Measurements from ENCODE around the gene TLE2.

DNA sequence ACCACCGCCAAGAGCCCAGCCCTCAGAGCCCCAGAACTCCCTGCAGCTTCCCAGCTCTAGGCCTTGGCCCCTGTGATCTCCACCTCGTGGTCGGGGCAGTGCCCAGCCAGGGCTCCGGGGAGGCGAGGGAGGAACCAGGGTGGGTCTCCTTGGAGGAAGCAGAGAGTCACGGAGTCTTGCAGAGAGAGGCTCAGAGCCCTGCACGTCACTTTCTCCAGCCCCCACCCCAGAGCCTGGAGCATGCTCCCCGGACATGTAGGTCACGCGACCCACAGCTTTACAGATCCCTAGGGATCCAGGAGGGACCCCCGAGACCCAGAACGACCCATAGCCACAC, 11.9 kb downstream of the GADD45B start:
- PRO-cap, result no peak

DNA sequence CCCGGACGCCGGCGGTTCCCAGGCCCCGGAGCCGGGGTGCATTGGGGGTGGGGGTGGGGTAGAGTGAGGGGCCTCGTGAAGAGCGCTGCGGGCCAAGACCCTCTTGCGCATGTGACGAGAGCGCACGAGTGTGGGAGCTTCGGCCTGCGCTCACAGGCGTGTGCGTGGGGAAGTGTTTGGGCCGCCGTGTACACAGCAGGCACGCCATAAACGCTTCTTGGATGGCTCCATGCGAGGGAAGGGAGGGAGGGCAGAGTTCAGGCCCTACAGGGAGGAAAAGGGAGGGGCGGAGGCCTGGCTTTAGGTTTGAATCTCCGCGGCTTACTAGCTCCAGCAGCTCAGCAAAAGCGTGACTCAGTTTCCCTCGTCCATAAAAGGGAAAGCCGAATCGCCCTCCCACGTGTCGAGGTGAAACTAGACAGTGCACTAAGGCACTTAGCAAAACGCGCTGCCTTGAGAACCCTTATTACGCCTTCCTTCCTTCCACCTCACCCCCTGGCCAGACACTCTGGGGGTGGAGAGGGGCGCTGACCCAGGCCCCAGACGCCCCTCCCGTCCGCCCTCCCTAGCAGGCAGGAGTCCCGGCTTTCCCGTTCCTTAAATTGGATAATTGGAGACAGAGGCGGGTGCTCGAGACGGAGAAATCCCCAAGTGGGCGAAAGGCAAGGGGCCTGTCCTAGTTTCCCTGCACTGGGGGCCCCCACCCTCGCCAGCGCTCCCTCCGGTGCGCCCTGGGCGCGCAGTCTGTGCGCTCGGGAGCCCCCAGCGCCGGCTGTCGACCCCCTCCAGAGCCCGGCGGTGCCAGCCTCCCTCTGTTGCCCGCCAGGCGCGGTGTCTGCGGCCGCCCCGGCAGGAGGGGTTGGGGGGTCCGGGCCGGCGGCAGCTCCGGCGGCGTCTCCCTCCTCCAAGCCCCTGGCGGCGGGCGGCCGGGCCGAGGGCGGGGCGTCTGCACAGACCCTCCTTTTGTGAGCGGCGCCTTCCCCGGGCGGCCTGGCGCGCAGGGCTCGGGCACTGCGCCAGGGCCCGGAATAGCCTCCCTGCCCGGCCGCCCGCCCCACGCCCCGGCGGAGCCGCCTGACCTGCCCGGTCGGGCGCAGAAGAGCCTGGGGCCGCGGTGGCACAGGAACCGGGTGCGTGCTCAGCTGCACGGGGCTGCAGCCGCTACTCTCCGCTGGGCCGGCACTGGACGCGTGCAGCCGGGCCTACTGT, 12.8 kb downstream of the GADD45B start:
- PRO-cap, result no peak

GRCh38 chr19:2491065-2491649, 15.2 kb downstream of the GADD45B start:
- PRO-cap, result no peak

DNA sequence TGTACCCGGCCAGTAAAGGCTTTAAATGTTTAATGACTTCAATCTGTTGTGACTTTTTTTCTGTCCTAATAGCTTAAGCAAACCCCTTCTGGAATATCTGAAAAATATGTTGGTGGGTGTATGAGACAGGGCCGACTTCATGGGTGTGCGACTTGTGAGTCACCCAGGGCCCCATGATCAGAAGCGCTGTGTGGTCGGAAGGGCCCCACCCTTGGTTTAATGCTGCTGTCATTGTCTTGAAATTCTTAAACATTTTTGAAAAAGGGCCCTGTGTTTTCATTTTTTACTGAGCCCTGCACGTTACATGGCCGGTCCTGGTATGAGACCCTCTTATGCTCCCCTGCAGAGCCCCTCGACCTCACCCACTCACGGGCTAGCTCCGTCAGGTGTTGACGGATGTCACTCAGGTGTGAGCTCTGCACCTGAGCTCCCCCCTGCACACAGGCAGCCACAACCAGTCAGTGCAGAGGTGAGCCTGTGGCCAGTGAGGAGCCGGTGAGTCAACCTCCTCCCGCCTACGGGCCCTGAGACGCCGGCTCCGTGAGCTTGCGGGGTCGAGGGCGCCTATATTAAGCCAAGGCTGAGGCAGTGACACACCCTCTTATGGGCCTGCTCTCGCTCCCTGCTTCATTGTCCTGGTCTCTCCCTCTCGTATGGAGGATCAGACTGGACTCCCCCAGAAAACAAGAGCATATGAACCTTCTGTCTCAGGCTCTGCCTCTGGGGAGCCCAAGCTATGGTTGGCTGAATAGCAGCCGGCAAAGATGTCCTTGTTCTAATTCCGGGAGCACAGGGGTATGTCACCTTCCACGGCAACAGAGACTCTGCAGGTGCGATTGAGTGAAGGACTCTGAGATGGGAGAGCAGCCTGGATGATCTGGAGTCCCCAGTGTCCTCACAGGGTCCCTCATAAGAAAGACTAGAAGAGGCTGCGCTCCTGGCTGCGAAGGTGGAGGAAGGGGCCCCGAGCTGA, 27.8 kb downstream of the GADD45B start:
- PRO-cap, result no peak

- PRO-cap, result no peak
Observed at GRCh38 chr19:2512751-2513340, 36.9 kb downstream of the GADD45B start.

DNA sequence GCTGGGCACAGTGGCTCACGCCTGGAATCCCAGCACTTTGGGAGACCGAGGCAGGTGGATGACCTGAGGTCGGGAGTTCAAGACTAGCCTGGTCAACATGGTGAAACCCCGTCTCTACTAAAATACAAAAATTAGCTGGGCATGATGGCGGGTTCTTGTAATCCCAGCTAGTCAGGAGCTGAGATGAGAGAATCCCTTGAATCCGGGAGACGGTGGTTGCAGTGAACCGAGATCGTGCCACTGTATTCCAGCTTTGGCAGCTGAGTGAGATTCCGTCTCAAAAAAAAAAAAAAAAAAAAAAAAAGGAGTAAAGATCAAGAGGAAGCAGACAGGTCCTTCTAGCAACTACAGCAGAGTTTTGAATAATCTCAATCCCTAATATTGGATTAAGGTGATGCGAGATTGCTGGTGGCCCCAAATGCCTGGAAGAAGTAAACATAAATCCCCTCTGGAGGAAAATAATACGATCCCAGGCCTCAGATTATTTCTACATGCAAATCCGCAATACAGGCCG, 55.2 kb downstream of the GADD45B start:
- PRO-cap, result no peak

DNA sequence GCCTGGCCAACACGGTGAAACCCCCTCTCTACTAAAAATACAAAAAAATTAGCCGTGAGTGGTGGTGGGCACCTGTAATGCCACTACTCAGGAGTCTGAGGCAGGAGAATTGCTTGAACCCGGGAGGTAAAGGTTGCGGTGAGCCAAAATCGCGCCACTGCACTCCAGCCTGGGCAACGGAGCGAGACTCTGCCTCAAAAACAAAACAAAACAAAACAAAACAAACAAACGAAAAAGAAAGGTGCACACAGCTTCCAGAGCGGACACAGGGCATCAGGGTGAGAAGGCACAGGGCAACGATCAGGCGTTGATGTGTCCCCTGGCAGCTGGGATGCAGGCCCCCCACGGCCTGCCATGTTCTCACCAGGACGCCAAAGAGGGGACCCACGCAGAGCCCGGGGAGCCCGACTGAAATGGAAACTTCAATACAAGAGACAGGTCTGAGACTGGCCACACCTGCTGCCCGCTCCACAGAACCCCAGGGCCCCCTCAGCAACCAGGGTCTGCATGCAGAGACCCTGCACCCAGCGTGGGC, 69.9 kb downstream of the GADD45B start:
- PRO-cap, result no peak

GRCh38 chr19:2575942-2576595, 100.1 kb downstream of the GADD45B start:
- PRO-cap, result no peak

DNA sequence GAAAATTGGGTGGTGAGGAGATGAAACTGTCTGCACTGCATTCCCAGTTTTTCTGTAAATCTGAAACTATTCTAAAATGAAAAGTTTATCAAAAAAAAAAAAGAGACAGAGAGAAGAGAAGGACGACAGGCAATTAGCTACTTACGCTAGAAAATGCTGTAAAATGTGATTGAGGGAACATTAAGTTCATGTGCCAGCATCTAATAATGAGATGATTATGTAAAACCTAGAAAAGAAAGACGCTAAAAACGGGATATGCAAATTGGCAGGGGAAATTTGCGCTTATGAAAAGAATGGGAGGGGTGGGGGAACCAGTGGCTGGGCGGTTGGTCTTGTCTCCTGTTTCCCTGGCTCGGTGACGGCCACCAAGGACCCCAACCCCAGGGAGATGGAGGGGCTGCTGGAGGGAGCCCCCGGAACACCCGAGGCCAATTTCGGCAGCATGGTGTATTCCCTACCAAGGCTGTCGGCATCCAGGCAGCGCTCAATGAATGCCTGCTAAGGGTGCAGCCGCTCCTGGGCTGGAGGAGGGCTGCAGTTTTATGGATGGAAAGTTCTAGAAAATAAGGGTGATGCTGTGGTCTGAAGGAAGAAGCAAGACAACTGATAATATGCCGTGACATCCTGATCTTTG, 34.2 kb downstream of the GNG7 start:
- PRO-cap, result no peak

DNA sequence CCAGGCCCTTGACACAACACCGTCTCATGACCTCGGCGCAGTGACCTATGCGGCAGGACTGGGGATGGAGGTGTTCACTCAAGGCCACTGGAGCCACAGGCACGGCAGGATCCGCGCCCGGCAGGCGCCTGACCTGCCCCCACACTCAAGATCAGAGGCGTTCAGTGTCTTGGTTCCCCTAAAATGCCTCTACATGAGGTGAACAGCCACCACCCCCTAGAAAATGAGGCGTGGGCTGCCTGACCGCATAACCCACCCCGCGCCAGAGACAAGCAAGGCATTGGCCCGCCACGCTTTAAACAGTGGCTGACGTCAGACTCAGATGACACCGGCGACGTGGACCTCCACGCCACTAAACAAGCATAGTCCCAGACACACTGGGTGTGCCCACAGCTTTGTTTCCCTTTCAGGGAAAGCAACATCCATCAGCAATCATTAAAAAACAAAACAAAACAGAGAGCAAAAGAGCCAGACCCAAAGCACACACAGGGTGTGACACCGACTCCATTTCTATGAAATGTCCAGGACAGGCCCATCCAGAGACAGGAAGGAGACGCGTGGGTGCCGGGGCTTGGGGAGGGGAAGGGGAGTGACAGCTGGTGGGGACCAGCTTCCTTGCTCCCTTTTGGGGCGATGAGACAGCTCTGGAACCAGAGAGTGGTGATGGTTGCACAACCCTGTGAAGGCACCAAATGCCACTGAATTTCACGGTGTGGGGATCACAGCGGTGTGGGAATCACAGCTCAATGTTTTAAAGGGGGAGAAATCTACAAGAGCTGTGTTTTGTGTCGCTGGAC, 7.8 kb downstream of the SGTA start:
- PRO-cap, result no peak

- PRO-cap, result no peak
Observed at GRCh38 chr19:2887208-2887779, 13.4 kb upstream of the ZNF57 start.

GRCh38 chr19:2926613-2927273, 18.0 kb downstream of the ZNF77 start:
- PRO-cap, result no peak

- PRO-cap, result no peak
Observed at GRCh38 chr19:2952919-2953698, 8.3 kb upstream of the ZNF77 start.

DNA sequence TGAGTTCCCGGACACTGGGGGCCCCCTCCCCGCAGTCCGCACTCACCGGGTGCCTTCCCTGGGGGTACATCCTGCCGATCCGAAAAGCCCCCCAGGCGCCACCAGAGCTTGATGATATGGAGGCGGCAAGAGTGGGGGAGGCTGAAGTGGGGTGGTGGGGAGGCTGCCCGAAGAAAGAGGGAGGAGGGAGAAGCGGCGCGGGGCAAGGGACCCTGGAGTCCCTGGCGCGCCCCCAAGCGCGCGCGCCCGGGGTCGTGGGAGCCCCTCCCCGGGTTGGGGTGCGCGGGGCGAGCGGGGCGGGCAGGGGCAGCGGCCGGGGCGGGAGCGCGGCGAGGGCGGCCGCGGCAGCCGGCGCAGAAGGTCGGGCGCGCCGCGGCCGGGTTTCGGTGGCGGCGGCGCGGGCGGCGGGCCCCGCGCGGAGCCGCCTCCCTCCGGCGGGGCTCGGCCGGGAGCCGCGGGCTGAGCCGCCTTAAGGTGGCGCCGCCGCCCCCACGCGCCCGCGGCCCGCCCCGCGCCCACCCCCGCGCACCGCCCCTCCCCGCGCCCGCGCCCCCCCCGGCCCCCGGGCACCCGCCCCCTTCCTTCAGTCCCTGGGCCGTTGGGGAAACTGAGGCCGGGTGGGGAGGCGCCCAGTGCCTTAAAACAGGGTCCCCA, at the start of gene TLE2:
TSS of gene TLE2 (minus strand) at position 446 of the 654 bp plus-strand sequence.
- PRO-cap, result no peak

DNA sequence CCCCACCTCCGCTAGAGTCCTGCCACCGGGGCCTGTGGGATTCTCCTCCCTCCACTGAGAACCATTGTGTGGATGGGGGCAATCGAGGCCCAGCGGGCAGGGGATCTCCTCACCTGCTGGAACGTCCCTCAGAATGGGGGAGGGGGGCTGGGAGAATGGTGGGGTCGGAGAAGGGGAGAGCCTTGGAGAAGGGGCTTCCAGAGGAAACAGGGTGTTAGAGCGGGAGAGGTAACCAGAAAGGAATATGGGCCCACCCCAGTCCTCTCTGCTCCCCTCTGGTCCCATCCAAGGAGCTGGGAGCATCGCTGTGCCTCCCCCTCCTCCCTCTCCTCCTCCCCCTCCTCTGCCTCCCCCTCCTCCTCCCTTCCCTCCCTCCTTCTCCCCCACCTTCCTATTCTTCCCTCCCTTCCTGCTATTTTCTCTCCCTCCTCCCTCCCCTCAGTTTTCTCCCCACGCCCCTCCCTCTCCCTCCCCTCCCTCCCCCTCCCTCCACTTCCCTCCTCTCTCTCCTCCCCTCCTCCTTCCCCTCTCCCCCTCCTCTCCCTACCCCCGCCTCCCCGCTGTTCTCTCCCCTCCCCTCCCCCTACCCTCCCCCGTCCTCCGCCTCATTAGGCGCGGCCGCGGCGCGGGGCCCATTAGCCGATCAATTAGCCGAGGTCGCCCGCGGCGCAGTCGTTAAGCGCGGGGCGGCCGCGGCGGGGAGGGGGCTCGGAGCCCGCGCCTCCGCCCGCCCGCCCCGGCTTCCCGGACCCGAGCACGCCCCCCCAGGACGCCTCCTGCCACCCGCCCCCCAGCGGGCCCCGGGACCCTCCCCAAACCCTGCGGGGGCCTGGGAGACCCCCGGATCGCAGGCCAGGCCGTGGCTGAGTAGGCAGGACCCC, 15.5 kb downstream of the TLE5 start:
- PRO-cap, result no peak

DNA sequence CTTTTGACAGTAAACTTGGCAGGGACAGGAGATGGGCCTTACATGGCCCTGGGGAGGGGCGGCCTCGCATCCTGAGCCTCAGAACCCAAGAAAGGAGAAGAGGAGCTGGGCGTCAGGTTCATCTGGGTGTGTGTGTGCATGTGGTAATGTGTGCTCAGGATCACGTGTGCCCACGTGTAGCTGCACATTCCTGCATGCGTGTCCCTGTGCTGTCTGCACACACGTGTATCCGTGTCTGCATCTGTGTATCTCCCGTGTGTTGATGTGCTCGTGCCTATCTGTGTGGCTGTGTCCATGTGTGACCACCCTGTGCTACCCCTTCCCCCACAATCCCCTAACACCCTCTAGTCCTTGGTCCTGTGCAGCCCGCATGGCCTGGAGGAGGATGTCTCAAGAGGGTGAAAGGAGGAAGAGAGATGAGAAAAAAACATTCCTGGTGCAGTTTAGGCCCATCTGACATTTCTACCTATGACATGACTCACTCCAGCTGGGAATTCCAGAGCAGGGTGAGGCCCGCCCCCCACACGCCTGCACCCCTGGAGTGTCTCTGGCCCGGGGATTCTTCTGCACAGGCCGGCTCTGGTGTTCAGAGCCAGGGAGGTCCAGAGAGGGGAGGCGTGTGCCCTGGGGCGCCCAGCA, 7.2 kb downstream of the TLE5 start:
- PRO-cap, result no peak

GRCh38 chr19:3132822-3133241, 3.0 kb upstream of the GNA15 start:
- PRO-cap, result no peak

DNA sequence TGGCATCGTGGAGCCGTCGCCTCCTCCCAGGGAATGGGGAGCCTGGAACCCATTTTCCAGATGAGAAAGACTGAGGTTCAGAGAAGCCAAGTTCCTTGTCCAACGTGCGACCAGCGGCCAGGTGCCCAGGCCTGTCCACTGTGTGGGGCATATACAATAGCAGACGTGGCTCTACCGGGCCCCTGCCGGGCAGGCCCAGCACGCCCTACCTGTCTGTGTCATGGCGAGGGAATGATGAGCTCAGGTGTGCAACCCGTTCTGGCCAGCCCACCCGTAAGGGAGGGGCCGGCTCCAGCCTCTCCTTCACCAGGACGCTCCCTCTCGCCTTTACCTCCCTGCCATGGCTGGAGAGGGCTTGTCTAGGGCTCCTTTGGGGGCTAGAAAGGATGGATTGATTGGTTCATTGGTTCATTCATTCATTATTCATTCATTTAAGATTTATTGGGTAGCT, 887 bp downstream of the GNA15 start:
- PRO-cap, result no peak

GRCh38 chr19:3151699-3152621, 16.1 kb downstream of the GNA15 start:
- PRO-cap, result no peak

DNA sequence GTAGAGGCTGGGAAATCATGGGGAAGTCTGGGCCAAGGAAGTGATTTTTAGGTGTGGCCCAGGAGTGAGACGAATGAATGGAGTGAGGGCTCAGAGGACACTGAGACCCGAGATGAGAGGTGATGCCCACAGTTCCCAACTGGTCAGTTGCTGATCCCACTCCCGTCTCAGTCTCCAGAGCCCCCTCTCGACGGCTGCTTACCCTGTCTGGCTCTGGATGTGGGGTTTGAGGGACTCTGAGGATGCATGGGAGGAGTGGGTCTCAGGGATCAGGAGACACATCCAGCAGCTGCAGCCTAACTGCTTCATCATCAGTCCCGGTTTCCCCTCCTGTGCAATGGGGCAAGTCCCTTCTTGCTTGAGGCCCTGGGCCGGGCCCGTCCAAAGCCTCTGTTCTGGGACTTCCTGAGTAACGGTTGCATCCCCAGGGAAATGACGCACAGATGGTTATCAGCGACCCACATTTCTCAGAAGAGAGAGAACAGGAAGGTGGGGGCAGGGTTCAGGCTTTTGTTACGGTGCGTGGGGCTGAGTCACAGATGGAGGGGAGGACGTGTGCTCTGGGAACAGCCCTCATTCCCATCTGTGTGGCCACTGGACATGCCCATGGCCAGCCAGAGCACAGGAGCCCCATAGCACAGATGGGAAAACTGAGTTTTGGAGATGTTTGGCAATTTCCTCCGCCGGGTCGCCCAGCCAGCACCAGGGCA, 19.1 kb downstream of the GNA15 start:
- PRO-cap, result bidirectional peak, plus-strand start at position 513 of the sequence, minus-strand start at position 324 of the sequence

Data from SP-49 (cell line).